ENCODE data around the gene LPO.

DNA sequence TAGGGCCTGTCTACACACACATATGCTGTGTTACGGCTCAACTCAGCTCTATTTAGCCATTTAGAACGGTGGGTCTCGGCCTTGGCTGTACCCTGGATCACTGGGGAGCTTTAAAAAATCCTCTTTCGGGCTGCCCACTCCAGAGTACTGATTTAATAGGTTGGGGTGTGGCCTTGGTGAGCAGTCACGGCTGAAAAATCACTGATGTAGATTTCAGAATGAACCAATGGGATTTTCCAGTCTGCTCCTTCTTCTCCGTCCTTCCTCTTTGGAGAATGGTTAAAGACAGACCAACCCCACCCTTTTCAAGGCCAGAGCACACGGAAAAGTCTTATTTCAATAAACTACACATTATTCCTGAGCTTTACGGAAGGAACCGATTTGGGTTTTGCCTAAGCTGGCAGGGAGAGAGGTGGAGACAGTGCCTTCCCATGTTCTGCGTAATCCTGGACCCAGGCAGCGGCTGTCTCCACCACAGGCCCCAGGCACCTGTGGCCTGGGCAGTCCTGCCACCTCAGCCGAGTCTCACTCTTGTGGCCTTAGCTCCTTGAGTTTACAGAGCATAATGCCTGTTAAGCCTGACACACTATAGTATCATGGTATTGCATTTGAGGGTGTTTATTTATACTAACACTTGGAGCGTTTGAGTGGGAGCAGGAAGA, 223.3 kb downstream of the CCDC182 start:
- PRO-cap, result no peak

DNA sequence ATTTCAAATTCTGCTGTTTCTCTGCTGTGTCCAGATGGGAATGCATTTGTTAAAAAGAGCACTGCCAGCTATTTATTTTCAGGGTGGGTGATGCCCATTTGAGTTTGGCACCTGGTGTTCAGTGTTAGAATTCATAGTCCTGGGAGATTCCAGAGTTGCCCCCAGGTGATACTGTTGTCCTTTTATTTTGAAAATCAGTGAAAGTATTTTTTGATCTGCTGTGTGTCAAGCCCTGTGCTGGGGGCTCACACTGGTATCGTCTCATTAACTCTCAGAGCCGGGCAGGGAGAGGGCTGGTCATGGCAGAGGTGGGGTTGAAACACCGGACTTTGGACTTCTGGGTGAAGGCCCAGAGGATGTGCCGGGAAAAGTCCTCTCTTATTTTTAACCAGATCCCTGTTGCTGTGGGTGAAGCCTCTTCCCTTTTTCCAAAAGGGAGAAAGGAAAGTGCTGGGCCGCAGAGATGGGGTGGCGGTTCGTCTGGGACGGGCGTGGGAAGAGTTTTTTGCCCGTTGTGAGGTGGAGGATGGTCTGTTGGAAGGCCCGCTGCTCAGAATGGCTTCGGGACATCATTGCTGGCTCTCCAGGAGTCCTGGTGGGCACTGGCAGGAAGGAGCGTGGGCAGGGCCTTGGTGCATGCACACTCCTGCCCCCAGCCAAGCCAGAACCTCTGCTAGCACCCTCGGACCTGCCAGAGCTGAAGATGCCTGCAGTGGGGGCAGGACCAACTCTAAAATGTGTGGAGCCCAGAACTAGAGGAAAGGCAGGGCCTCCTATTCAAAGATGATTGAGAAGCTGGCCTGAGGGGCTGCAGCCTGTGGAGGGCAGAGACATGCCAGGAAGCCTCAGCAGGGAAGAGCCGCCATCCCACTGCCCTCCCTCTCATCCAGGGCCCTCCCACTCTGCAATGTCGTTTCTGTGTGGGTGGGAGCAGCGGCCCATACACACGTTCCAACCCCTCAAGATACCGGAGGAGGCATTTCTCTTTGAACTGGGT, 213.3 kb downstream of the CCDC182 start:
- PRO-cap, result no peak

- PRO-cap, result no peak
These were observed 203.2 kb downstream of the CCDC182 start for GRCh38 chr17:57541795-57542386.

GRCh38 chr17:57557641-57558765, 187.1 kb downstream of the CCDC182 start:
- PRO-cap, result no peak

GRCh38 chr17:57569942-57570311, 175.2 kb downstream of the CCDC182 start:
- PRO-cap, result no peak

- PRO-cap, result no peak
These were observed 5.6 kb upstream of the MRPS23 start for GRCh38 chr17:57855382-57855920.

GRCh38 chr17:57867908-57868417, 18.1 kb upstream of the MRPS23 start:
- PRO-cap, result no peak

- PRO-cap, result no peak
These were observed 34.0 kb downstream of the CUEDC1 start for GRCh38 chr17:57920849-57921883.

- PRO-cap, result no peak
These were observed 5.2 kb downstream of the VEZF1 start for GRCh38 chr17:57982491-57983581.

GRCh38 chr17:57986738-57987427, 1.2 kb downstream of the VEZF1 start:
- PRO-cap, result unidirectional peak, plus-strand start at chr17:57986929; unidirectional peak, plus-strand start at chr17:57987188; bidirectional peak, plus-strand start at chr17:57987321, minus-strand start at chr17:57987284

DNA sequence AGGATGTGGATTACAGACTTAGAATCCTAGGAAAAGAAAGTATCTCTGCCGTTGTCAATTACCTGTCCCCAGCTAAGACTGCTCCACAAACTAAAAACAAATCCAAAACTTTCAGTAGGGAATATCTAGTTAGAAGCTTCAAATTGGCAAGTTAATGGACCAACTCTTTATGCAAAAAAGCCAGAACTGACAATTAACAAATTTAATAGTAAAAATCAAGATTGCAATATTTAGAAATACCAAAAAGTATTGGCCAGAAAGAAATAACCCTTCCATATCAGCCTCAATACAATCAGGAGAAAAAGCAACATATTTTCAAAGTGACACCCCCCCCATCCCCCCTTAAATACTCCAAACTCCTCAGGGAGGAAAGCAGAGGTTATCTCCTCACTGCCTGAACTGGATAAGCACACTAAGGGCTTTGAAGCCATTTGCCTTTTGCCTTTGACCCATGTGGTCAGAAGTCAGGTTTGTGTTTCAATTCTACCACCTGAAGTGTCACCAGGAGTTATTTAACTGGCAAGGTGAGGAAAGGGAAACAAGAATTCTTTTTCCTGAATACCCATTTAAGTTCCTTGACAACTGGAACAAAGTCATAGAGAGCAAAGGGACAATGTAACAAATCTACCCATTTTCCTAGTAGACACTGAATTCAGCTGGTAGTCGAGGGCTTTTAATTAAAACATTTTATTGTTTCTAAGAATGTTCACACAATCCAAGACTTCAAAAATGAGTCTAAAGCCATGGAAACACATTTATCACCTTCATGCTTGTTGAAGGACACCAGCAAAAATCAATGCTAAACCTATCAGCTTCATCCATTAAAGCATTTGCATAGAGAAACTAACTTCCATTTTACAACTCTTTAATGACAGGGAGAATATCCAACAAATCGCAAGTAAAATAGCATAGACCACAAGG, 3.5 kb upstream of the VEZF1 start:
- PRO-cap, result no peak

- PRO-cap, result no peak
These were observed 5.5 kb downstream of the SRSF1 start for GRCh38 chr17:58001357-58002208.

GRCh38 chr17:58238351-58238662, at the start of gene LPO:
Gene LPO, plus strand, starts transcription at chr17:58238584.
- PRO-cap, result no peak

DNA sequence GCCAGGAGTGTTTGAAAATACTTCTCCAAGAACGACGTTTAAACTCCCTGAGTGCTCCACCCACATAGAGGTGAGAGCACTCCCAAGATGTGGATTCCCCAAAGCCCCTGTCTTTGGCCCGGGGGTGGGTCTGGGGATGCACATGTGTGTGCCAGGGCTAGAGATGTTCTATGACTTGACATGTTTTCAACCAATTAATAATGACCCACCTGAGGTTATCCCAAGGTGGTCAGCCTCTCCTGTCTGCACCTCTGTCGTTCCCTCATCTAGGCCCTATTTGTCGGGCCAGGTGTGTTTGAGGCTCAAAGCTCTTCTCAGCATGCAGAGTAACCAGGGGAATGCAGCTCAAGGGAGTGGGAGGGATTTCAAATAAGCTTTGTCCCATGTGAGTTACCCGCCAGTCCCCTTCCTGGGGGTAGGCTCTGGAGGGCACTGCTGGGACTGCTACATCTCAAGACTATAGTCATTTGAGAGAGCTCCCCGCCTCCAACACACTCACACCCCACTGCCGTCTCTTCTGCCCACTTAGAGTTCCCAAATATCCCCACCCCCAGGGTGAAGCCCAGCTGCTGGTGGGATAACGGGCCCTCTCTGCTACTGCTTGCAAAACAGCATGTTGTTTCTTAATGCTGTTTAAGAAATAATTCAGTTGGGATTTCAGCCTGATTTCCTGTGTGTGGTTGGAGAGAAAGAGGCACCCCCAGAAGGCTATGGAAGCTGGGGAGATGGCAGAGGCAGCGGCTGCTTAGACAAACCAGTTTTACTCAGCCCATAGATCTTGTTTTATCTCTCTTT, 3.8 kb upstream of the MPO start:
- PRO-cap, result no peak

DNA sequence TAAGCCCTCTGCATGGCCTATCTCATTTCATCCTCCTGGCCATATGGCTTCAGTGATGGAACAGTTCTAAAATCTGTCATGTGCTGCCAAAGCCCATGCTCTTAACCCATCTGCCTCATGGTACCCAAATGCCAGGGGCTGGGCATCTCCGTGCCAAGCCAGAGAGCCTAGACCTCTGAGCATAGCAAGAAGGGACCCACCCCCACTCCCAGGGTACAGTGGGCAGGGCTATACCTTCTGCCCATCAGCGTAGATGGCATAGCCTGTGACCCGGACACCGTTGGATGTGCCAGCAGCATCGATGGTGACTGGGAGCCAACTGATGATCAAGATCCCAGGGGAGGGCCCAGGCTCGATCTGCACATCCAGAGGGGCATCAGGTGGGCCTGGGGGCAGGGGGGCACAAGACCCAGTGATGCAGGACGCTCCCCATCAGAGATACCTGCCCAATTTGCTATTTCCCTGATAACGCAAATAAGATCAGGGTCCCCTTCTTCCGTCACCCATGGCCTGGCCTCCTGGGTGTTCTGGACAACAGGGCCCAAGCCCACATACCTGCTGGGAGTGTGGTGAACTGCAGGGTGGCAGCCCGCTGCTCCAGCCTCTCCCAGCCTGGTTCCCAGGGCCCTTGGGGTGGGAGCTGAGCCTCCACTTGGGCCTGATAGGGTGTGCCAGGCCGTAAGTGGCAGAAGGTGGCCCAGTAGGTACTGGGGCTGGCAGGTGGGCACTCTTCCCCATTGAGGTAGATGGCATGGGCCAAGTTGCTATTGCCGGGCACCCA, 17.1 kb downstream of the TSPOAP1 start:
- PRO-cap, result no peak

GRCh38 chr17:58334458-58334986, 5.9 kb upstream of the TSPOAP1 start:
- PRO-cap, result no peak

DNA sequence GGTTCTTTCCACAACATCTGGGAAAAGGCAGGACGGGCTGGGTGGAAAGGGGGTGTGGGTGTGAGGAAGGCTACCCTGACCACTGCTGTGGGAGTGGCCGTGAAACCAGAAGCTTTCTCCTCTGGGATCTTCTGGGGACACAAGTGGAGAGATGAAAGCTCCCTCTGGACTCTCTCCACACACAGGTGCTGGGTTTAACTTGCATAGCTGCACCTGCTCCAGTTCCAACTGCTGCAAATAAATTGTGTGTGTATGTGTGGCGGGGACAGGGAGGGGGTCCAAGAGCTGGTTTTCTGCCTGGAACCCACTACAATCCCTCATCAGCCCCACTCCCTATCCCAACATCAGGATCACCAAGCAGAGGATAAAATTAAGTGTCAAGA, 8.1 kb upstream of the TSPOAP1 start:
- PRO-cap, result no peak

GRCh38 chr17:58343771-58344849, 7.9 kb downstream of the SUPT4H1 start:
- PRO-cap, result no peak

- PRO-cap, result no peak
These were observed 23.2 kb upstream of the SUPT4H1 start for GRCh38 chr17:58375065-58375738.

DNA sequence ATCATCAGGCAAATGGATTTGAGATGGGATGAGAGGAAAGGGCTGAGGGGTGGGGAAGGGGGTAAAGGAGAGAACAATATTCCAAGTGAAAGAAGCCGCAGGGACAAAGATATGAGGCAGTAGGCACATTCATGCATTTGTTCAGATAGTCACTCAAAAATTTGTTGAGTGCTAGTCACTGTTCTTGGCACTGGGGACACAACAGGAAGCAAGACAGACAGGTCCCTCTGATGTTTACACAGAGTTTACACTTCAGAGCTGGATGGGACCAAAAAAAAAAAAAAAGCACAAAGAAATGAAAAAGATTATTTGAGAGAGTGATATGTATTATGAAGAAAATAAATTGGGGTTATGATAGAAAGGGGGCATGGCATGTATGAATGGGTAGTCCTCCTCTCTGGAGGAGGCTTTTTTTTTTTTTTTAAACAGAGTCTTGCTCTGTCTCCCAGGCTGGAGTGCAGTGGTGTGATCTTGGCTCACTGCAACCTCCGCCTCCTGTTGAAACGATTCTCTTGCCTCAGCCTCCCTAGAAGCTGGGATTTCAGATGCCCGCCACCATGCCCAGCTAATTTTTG, 3.5 kb upstream of the YPEL2 start:
- PRO-cap, result no peak